Trachea (tissue), 1 donor: ENCODE data around the genes CSDE1 and NGF.

GRCh38 chr1:114572972-114574104 is 8.1 kb downstream of the BCAS2 start:
- PRO-cap: no peak

- PRO-cap: no peak
Measured at GRCh38 chr1:114611244-114611538, 29.8 kb upstream of the BCAS2 start.

GRCh38 chr1:114725477-114726071 is 9.0 kb upstream of the NRAS start:
- PRO-cap: no peak

DNA sequence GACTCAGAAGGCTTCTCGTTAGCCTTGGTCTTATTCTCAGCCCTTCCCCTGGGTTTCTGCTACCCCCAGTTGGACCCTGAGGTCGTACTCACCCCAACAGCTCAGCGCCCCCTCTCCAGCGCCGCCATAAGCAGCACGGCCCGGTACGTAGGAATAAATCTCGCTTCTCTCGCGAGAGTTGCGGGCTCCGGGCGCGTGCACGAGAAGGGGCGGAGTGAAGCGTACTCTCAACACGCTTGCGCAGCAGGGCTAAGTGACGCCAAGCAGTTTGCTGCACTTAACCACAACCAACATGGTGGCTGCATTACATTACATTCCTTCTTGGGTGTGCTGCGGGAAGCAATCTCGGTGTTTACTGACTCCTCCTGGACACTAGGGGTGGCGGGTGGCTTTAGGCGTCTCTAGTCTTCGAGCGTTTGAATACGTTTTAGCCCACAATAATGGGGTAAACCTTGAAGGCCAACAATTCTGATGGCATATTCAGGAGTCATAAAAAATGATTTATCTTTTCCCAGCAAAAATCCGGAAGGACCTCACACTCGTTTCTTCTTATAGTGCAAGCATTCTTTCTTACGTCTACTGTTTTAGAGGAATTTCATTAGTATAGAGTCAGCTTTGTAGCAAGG is at the start of gene CSDE1:
CSDE1 (minus strand) TSS at position 152 of the 626 bp plus-strand sequence.
- PRO-cap: bidirectional peak, plus-strand start at position 314 of the sequence, minus-strand start at position 128 of the sequence

GRCh38 chr1:114758459-114758829 is 660 bp upstream of the CSDE1 start:
- PRO-cap: no peak

- PRO-cap: no peak
Measured at GRCh38 chr1:115280166-115280605, 57.9 kb downstream of the NGF start.

DNA sequence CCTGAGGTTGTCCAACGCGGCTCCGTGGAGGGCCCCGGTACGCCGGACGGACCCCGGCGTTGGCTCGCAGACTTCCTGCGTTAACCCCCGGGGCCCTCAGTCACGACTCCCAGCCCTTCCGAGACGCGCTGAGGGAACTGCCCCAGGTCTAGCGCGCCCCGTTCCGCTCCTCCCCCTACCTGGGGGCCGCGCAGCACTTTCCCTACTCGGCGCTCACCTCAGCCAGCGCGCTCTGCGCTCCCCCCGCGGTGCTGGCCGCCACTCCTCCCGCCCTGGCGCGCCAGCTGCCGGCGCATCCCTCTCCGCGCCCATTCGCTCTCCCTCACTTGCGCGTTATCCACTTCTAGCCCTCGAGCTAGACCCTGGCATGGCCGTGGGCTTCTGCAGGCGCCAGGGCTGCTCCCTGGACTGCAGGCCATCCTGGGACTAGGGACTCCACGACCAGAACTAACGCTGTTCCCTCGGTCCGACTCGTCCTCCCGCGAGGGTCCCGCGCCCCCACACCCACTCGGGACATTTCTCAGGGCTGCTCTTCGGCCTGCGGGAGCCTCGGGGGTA is 438 bp downstream of the NGF start:
- PRO-cap: unidirectional peak, minus-strand start at position 234 of the sequence

GRCh38 chr1:115338090-115338868 is at the start of gene NGF:
TSS of gene NGF (minus strand) at chr1:115338249.
- PRO-cap: unidirectional peak, minus-strand start at chr1:115338236; unidirectional peak, minus-strand start at chr1:115338284

DNA sequence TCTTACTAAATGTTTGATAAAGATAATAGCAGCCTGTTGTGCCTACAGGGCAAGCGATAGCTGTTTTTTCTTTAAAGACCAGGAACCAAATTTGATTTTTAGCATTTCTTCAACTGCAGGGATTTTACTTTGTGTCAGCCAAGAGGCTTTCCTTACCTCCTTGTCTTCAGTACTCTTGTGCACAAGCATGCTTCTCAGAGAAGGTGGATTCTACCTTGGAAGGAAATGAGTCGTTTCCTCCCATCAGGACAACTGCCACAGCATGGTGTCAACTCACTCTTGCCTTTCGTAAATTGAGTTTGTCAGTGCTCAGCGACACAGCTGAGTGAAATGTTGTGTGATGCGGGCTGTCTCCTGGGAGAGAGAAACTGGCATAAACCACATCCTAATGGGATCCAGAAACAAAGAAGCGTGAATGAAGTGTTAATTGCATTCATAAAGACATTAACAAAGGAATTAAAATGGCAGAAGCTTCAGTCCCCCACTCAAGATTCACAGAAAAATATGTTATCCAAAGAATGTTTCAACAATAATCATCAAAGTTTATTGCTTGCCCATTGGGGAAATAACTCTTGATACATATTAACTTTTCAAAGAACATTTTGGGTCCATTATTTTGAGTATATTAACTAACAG is 51.5 kb upstream of the SLC22A15 start:
- PRO-cap: no peak

DNA sequence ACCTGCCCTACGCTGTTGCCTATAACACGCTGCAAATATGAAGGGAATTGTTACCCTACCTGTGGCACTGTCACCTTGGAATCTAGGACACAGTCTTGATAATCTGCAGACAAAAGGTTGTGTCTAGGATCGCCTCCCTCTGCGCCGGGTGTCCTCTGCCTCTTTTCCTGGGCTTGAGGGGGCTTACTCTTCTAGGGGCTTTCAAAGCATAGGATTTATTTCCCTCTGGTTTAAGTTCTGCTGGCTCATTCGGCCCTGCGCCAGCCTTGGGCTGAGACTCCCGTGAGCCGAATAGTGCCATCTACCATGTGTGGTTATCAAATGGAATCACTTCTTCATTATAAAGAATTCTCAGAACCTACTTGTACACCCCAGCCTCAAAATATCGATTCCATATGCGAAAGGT is 728 bp downstream of the SLC22A15 start:
- PRO-cap: no peak

DNA sequence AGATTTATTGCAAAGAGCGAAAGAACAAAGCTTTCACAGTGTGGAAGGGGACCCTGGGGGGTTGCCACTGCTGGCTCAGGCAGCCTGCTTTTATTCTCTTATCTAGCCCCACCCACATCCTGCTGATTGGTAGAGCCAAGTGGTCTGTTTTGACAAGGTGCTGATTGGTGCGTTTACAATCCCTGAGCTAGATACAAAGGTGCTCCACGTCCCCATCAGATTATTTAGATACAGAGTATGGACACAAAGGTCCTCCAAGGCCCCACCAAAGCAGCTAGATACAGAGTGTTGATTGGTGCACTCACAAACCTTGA is 34.7 kb downstream of the MAB21L3 start:
- PRO-cap: no peak

DNA sequence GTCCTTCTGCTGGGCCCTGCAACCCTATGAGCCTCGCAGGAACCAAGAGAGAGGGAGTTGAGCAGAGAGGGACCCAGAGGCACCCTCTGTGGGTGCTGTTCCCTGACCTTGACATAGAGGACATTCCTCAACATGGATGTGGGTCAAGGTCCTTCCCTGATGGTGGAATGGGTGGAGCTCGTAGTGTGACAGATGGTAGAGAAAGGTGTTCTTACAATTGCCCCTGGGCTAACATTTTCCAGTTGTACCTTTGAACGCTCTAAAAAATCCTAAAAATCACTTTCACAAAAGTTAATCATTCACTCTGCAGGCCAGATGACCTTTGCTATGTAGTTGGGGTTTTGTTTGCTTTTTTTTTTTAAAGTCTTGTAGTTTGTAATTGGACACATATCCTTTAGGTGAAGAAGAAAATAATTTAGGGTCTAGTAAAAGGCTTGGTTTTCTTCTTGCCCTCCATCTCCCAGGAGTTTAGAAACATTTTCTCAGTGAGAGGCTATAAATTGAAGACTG is 41.9 kb downstream of the MAB21L3 start:
- PRO-cap: no peak

- PRO-cap: no peak
Measured at GRCh38 chr1:116287490-116287926, 85.5 kb upstream of the ATP1A1 start.

DNA sequence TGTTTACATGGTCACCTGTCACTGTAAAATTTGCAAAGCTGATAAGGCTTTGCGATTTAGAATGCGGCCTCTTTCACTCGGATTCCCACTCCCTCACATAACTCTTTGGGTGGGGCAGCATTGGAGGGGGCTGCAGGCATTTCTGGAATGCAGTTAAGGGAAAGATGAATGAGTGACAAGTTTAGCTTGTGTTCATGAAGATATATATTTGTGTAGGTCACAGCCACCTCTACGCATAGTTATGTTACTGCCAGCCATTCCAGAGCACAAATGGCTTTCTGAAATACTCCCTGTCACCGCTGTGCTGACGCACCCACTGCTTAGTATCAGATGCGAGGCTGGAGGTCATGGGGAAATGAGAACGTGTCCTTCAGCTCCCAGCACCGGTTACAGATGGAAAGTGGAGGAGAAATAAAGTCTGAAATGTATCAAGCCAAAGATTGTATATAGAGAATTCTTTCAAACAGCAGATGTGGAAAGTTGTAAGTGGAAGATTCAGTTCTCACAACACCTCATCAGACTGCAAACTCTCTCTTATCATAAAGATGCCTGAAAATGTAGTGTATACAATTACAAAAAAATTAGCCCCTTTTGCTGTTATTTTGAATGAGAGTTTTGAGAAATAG is 54.1 kb upstream of the ATP1A1 start:
- PRO-cap: no peak

DNA sequence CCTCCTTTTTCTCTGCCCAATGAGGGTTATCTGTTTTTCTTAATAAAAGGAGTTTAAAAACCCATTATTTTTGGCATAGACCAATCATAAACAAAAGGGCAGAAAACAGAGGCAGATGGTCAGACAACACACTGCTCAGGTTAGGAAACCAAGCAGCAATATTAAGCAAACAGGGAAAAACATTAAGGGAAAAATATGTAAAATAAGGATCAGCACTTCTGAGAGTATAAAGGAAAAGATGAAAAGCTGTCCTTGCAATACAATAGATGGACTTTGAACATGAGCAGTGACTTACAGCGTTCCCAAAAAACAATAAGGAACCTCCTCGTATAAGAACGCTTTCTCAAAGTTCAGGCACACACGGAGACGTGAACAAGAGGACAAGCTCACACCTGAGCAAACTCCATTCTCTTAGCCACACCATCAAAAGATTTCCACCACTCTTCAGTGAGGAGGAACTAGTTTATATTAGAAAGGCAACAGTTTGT is 37.3 kb upstream of the ATP1A1 start:
- PRO-cap: no peak

GRCh38 chr1:116394961-116395477 is 22.0 kb downstream of the ATP1A1 start:
- PRO-cap: no peak

GRCh38 chr1:116476328-116476852 is 94.4 kb downstream of the CD58 start:
- PRO-cap: no peak

DNA sequence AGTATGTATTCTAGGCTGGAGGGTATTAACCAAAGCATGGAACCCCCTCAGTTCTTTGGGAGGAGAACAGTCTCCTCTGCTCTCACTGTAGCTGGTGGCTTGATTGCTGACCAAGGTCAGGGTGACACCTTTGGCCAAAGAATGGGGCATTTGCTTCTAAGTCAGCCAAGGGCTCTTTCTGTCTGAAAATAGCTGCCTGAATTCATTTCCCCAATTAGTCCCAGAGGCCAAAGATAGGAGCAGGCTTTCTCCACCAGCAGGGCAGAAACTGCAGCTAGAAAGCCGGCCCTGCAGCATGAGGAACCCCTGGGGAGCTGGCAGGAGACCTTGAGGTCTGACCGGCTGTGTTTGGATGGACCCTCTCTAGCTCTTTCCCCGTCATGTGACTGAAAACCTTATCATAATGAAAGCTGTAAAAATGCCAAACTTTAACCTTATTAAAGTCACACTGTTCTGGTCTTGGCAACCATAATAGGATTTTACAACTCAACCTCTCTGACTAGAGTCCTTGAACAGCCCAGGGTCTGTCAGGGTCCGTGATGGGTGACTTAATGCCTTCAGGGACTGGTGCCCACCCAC is 93.4 kb downstream of the CD58 start:
- PRO-cap: no peak

DNA sequence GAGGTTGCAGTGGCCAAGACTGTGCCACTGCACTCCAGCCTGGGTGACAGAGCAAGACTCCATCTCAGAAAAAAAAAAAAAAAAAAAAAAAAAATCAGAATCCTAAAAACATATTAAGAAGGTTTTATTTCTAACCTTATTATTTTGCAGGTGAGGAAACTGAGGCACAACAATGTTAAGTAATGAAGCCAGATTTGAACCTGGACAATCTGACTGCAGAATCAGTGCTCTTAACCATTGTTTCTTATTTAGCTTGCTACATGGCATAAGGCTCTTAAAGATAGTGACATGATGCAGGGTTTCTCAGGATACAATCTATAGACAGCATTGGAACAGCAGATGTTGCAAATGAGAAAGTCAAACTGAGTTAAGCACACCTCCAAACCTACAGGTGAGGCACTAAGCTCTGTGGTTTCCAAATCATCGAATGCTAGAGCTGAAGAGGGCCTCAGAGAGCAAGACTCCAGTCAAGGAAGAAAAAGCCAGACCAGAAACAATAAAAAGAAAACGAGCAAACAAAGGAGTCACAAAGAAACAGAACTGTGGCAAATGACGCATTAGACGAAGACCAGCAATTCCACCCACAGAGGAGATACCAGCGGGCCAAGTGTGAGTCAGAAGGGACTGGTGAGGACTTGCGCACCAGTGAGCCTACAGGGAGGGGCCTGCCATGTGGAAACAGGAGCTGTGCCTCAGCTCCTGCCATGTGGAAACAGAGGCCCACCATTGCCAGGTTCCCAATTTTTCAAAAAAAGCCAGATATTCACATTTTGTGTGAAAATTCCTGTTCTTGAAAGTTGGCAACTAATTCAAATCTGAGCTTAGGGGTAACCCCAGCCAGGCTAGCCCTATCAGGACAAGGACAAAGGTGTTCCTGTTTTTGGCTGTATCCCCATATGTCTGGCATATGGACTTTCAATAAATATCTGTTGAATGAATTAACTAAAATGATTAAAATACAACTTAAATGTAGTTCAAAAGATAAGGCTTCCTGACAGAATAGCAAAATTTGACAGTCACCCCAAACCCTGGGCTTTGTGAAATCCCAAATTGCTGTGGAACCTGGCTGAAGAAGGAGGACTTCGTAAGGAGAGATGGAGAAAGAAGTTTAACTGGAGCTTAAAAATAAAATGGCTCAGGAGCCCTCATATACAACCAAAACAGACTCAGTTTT is 14.3 kb downstream of the CD58 start:
- PRO-cap: no peak

DNA sequence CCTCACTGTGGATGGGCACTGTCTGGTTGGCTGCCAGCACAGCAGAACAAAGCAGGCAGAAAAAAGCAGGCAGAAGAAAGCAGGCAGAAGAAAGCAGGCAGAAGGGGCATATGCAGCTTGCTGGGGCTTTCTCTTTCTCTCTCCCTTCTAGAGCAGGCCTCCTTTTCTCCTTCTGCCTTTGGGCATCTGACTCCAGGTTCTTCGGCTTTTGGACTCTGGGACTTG is 42.9 kb upstream of the CD2 start:
- PRO-cap: no peak